Brain (tissue), 1 donor: ENCODE results near the genes FAM32A, AP1M1, C19orf44 and SMIM7.

- RRBS: no CpG with 5 or more reads among the region's 5 CpGs
These were observed 4.4 kb downstream of the CYP4F2 start for GRCh38 chr19:15893581-15893780.

- RRBS: no CpG with 5 or more reads among the region's 4 CpGs
These were observed 7.3 kb downstream of the OR10H4 start for GRCh38 chr19:15956057-15956572.

GRCh38 chr19:16073899-16074879 lies 2.1 kb upstream of the TPM4 start:
- RRBS: no CpG with 5 or more reads among the region's 8 CpGs

DNA sequence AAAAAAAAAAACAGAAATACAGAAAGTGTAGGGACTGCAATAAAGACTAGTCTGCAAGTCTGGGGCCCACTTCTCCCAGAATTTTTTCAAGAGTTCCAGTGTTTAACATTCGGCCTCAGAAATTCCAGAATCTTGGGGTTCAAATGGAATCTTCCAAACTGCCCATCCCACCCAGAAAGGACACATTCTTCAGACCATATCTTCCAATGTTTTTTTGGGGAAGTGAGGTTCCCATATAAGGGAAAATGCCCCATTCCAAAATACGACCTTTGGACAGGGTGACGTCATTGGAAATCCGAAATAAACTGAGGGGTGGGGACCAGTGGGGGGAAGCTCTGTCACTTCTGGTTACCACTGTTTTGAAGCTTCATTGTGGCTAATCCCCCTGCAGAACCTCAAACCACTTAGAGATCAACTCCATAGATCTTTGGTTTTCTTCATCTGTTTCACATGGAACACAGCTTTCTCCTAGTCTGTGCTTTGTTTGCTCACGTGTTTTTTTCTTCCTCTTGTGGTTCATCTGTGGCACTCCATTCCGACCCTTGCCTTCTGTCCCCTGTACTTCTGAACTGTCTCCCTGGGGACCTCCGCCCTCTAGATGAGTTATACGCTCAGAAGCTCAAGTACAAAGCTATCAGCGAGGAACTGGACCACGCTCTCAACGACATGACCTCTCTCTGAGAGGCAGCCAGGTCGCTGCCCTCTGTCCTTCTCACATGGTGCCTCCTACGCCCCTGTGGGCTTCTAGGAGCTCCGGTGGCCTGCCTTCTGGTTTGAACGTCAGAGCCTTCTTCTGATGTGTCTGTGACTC lies 16.8 kb upstream of the RAB8A start:
- RRBS: no CpG with 5 or more reads among the region's 15 CpGs

DNA sequence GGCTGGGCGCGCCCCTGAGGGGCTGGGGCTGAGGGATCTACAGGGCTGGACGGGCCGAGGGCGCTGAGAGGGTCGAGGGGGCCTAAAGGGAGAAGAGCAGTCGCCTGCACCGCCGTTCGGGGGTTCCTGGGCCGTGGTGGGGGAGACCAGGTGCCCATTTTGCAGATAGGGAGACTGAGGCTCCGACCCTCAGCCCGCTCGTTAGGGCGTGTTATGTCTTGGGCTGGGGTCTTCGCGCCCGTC lies 298 bp downstream of the RAB8A start:
- RRBS: no CpG with 5 or more reads among the region's 18 CpGs

- RRBS: 2% methylated on average over 6 of the region's 39 CpGs
These were observed at the start of gene FAM32A for GRCh38 chr19:16184909-16185651. FAM32A (plus strand) TSS chr19:16185410.

GRCh38 chr19:16197354-16198111 lies at the start of gene AP1M1:
AP1M1 (plus strand) TSS chr19:16197911.
- RRBS: 2% methylated on average over 7 of the region's 47 CpGs

DNA sequence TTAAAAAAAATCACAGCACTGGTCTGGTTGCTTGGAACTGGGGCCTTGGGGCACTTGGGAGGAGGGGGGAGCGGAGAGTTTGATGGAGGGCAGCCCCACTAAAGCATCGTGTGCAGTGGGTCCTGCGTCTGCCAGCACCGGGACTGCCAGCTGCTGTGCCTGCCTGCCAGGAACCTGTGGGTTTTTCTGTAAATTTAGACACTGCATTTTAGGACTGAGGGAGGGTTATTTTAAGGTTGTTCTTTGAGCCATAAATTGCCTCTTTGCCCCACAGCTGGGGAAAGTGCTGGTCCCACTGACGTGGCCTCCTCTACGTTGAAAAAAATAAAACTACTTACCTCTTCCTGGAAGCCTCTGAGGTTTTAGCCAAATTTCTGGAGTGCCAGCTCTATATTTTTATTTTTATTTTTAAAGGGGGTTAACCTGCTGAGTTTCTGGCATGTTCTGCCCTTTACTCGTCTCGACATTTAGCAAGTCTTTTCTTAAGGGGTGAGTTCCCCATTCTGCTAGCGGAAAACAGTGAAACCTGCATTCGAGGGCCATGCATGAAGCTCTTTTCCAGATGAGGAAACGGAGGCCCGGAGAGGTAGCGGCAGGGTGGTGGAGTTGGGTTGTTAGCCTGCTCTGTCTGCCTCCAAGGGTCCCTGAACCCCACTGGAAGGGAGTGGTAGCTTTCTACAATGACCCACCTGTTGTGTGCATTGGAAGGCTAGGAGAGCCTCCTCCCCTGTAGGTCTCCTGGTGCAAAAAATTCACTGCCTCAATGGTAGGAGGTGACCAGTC lies 3.1 kb downstream of the KLF2 start:
- RRBS: no CpG with 5 or more reads among the region's 13 CpGs

DNA sequence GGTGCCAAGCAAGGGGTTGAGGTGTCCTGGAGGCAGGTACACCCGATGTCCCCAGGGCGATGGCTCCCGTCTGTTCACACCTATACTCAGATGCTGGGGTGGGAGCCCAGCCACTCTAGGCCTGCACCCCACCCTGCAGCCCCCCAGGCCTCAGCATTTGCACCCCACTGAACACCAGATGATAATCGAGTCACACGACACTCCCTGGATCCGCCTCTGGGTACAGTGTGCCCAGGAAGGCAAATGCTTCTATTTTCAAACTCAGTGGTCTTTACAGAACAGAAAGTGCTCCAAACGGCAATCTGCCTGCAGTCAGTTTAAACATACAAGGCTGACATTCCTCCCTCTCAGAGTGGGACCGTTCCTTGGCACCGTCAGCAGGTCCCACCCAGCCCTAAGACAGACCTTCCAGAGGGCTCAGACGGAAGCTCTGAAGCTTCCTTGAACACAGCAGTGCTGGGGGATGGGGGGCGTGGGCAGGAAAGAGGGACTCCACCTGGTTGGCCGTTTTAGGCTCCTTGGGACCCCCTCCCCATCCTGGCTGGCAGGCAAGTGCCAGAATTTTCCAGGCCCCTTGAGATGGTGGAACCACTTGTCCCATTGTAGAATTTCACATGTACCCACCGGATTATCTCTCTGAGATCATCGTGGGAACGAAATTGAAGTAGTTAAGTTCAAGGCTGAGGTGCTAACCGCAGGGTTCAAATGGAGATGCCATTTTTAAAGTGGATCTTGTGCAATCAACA lies 45.9 kb downstream of the KLF2 start:
- RRBS: no CpG with 5 or more reads among the region's 16 CpGs

GRCh38 chr19:16401973-16402485 lies 69.7 kb downstream of the EPS15L1 start:
- RRBS: no CpG with 5 or more reads among the region's 12 CpGs

DNA sequence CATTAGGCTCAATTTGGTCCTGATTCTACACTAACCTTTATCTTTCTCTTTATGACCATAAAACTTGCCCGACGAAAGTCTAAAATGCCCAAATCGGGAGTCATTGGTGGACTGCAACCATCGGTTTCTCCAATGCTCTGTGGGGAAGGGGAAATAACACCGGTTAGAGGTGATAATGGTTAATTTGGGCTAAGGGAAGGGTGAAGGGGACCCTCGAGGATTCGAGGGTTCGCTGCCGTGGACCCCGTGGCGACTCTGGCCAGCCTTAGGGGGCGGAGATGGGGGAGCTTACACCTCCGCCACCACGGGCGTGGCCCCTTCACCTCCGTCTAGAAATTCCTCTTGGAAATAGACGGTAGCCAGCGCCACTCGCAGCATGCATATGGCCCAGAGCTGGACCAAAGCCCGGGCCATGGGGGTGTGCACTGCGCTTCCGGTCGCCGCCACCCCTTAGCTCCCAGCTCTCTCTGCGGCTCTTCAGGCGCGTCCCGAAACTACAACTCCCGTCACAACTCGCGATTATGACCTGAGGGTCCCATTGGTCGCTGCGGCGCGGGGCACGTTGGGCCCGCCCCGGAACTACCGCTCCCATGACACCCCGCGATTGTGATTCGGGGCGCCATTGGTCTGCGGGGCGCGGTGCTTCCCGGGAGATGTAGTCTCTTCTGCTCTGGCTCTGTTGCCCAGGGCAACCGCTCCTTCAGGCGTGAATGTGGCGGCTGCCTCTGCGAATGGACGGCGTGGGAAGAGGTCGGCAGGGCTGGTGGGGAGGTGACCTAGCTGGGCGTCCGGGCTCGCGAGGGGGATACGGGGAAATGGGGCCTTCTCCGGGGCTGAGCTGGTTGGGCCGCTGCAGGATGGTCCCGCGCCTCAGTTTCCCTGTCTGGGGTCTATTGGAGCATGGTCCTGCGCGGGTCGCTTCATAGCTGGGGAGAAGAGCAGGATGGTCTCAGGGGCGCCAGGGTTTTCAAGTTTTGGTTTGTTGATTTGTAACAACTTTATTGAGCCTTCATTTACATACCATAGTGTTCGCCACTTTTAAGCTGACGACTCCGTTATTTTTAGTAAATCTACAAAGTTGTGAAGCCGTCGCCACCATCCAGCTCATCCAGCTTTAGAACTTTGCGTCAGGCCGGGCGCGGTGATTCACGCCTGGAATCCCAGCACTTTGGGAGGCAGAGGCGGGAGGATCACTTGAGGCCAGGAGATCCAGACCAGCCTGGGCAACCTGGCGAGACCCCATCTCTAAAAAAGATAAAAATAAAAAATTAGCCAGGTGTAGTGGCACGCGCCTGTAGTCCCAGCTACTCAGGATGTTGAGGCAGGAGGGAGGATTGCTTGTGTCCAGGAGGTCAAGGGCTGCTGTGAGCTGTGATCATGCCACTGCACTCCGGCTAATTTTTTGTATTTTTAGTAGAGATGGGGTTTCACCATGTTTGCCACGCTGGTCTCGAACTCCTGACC lies at the start of gene C19orf44:
Gene C19orf44 (plus strand): TSS at position 679 of the 1,464 bp plus-strand sequence.
- RRBS: under 1% methylated on average over 13 of the region's 84 CpGs

- RRBS: no CpG with 5 or more reads among the region's 17 CpGs
These were observed 21.0 kb downstream of the C19orf44 start for GRCh38 chr19:16516978-16517831.

GRCh38 chr19:16522732-16523622 lies 19.3 kb downstream of the CHERP start:
- RRBS: 97% methylated on average over 4 of the region's 32 CpGs

- RRBS: no CpG with 5 or more reads among the region's 6 CpGs
These were observed 7.0 kb downstream of the CHERP start for GRCh38 chr19:16535314-16535516.

GRCh38 chr19:16561282-16561886 lies 10.8 kb downstream of the SLC35E1 start:
- RRBS: no CpG with 5 or more reads among the region's 8 CpGs

- RRBS: 87% methylated on average over 6 of the region's 21 CpGs
These were observed 2.4 kb downstream of the SLC35E1 start for GRCh38 chr19:16569580-16570526.

GRCh38 chr19:16576014-16577250 lies 4.2 kb upstream of the SLC35E1 start:
- RRBS: 68% methylated on average over 22 of the region's 71 CpGs

GRCh38 chr19:16594572-16595017 lies 22.4 kb upstream of the SLC35E1 start:
- RRBS: no CpG with 5 or more reads among the region's 6 CpGs

DNA sequence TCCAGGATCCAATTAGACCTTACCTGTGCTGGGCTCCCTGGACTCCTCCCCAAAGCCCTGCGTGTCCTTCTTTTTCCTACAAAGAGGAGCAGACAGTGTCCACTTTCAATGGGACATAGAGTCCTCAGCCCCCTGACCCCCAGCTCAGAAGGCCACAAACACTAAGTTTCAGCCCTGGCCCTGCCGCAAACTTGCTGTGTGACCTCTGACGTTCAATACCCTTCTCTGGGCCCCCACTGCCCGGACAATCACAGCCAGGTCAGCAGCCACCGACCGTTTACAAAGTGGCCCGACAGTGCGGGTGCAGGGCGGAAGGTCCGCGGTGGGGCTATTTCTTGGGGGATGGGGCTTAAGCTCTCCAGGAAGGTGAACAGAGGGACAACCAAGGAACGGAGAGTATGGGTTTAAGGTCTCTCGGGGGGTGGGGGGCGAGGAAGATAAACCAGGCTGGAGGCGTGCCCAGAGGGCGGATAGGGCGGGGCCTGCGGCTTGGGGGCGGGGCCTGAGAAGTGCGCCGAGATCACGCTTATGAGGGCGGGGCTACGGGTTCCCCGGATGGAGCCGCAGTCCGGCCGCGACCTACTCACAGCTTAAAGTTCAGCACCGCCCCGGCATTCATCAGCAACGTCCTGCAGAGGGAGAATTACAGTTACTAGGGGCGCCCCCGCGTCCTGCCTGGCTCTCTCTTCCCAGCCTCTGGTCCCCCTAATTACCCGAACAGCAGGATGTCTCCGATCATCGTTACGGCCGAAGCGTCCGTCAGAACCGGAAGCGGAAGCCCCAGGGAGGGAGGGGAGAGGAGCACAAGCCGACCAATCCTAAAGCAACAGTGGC lies at the start of gene SMIM7:
Gene SMIM7 (minus strand): TSS at position 773 of the 834 bp plus-strand sequence.
- RRBS: 1% methylated on average over 3 of the region's 45 CpGs

- RRBS: 96% methylated on average over 5 of the region's 31 CpGs
These were observed 13.0 kb upstream of the F2RL3 start for GRCh38 chr19:16875646-16876424.